AG09319 (cell line): ENCODE results near the gene SMYD2.

DNA sequence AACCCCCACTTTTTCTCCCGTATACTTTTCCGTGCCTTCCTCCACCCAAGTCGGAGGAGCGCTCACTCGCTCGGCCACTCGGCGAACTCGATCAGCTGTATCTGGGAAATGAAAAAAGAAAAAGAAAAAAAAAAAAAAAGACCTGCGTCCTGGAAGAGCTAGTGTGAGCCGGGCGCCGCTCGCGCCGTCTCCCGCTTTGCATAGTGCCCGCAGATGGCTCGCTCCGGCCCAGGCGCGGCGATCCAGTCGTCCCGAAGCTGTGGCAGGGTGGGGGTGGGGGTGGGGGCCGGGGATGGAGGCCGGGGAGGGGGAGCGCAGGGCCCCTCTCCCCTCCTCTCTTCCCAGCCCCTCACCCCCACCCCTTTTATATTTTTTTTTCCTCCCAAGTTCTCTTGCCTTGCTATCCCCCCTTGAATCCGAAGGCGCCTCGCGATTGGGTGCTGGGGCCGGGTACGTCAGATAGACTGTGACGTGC lies 298 bp upstream of the PROX1 start:
- RRBS: 2% methylated on average over 16 of the region's 35 CpGs

- RRBS: 3% methylated on average over 25 of the region's 41 CpGs
Measured at GRCh38 chr1:213988586-213989367, 1.0 kb downstream of the PROX1 start.

DNA sequence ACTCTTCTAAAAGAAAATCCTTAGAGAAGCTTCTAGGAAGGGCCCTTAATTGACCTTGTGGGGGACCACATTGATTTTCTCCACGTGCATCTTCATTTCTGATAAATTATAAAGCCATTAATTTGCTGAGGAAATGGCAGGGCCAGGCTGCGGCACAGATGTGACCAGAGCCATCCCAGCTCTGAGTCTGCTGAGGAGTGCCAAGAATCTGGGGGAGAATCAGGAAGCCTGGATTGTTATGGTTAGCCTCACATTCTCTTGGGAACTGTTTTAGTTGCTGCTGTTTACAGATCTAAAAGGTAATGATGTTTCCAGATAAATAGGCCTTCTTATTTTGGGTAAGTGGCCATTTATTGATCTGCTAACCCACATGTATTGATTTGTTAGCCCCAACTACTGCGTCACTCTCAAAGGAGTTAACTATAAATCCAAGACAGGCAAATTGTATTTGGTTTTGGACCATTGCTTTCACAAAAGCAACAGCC lies 16.3 kb downstream of the PROX1 start:
- RRBS: no CpG with 5 or more reads among the region's 3 CpGs

- RRBS: no CpG with 5 or more reads among the region's 10 CpGs
Measured at GRCh38 chr1:214028036-214028855, 40.5 kb downstream of the PROX1 start.

GRCh38 chr1:214029802-214030425 lies 42.1 kb downstream of the PROX1 start:
- RRBS: no CpG with 5 or more reads among the region's 9 CpGs

DNA sequence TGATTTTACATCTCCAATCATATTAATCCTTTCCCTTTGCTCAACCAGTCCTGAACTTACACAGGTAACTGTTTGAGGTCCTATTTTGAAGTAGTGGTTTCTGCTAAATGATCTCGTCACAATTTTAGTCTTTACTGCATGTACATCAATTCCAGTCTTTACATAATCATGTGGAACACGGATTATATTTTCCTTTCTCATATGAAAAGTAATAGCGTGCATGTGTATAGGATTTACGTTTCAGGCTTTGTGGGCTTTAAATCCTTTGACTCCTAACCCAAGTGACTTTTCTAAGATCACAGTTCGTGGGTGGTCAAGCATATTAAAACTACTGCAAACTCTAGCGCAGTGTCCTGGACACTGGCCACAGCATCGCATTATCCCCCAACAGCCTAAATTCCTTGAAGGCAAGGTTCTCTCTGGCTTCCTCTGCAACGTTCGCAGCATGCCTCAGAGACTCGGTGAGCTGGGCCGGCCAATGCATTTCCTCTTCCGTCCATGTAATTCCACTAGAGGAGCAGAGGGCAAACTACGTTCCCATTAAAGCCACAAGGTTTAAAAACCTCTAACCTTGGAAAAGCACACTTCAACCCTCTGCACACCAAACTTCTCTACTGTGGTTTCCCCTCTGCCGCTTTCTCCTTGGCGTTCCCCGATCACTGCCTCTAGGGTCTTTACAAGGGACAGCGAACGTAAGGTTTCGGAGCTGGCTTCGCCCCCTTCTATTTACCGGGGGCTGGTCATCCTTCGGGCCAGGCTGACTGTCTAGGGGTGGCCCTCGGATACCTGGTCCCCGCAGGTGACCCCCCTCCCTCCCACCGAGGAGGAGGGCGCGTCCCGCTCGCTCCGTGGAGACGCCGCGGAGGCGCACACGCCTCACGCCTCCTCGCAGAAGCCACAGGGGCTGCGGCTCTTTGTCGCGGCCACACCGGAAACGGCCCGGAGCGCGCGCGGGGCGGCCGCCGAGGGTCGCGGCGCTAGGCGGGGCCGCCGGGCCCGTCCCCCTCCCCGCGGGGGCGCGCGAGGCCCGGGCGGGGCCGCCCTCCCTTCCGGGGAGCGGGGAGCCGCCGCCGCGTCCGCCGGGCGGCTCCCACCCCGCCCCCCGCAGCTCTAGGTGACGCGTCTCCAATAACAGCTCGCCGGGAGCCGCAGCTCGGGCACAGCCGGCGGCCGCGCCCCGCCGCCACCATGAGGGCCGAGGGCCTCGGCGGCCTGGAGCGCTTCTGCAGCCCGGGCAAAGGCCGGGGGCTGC lies at the start of gene SMYD2:
TSS of gene SMYD2 (plus strand) at position 1,093 of the 1,252 bp plus-strand sequence.
- RRBS: under 1% methylated on average over 41 of the region's 94 CpGs

DNA sequence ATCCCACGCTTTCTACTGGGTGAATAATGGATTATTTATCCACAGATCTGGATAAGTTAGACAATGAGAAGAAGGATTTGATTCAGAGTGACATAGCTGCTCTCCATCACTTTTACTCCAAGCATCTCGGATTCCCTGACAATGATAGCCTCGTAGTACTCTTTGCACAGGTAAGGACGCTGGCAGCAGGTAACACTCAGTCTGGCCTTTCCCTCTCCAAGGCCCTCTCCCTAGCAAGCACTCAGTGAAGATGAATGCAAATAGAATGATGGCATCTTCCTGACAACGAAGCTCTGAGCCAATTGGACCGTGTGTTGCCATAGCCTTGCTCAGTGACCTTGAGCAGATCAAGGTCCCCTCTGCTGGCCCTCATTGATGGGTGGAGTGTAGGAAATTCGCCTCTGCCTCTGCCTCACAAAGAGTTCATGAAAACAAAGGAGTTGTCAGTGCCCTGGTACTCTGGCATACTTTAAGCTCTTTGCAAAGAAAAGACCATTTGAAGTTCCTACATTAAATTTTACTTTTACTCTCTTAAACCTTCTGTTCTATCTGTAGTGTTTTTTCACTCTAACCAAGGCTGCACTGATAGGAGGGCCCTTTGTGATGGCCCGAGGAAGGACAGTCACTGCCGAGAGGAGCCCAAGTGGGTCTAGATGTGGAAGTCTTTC lies 38.0 kb downstream of the SMYD2 start:
- RRBS: no CpG with 5 or more reads among the region's 9 CpGs

GRCh38 chr1:214384292-214384800 lies 103.4 kb downstream of the SMYD2 start:
- RRBS: no CpG with 5 or more reads among the region's 16 CpGs

- RRBS: no CpG with 5 or more reads among the region's 18 CpGs
Measured at GRCh38 chr1:215081621-215082031, 911 bp upstream of the KCNK2 start.

GRCh38 chr1:215567532-215568564 lies 744 bp downstream of the KCTD3 start:
- RRBS: 1% methylated on average over 18 of the region's 63 CpGs

GRCh38 chr1:215570207-215570754 lies 3.2 kb downstream of the KCTD3 start:
- RRBS: no CpG with 5 or more reads among the region's 2 CpGs

DNA sequence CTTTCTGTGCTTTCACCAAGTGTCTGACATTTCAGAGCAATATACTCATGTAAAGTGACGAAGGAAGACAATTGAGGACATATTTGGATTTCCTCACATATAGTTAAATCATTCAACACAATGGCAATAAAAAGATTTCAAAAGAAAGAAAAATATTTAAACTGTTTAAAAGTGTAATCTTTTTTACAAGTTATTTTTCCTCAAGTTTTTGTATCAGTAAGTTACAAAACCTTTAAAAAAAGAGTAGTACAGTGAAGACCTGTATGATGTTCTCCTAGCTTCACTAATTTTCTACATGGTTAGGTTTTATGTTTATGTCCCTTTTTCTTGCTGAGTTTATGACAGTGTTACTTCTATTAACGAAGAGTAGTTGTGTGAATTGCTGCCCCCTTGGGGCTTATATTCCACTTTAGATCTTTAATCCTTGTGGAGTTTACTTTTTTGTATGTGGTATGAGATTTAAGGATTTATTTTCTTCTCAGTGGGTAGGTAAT lies 14.6 kb downstream of the KCTD3 start:
- RRBS: no CpG with 5 or more reads among the region's 2 CpGs

DNA sequence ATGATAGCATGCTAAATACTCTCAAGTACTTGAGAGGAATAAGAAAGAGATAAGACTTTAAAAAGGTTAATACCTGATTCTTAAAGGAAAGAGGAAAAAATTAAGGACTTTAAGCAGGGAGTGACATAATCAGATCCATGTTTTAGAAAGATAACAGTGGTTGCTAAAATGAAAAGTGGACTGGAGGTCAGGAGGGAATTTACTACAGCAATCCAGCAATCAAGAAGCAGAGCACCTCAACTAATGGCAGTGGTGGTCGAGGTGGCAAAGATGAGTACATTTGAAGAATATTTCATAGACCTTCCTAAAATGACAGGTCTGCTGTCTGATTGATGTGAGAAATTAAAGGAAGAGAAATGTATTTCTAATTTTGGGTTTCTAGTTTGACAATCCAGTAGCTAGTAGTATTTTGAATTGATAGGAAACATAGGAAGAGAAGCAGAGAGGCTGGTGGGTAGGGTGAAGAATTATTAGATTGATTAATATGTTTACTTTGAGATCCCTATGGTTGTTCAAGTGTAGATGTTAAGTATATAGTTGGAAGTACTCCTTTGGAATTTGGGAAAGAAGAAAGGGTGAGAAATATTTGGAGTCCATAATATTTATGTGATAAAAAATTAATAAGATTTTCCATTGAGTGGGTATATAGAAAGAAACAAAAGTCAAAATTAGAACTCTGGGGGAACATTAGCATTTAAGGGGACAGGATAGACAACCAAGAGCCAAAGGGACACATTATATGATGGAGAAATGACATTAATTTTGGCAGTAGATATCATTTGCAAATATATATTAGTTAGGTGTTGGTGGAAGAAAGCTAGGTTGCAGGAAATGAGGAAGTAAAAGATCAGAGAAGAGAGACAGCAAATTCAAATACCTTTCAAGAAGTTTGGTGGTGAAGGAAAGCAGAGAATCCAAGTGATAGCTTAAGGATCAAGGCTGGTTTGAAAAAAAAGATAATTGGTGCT lies 29.0 kb downstream of the KCTD3 start:
- RRBS: no CpG with 5 or more reads among the region's 1 CpG

DNA sequence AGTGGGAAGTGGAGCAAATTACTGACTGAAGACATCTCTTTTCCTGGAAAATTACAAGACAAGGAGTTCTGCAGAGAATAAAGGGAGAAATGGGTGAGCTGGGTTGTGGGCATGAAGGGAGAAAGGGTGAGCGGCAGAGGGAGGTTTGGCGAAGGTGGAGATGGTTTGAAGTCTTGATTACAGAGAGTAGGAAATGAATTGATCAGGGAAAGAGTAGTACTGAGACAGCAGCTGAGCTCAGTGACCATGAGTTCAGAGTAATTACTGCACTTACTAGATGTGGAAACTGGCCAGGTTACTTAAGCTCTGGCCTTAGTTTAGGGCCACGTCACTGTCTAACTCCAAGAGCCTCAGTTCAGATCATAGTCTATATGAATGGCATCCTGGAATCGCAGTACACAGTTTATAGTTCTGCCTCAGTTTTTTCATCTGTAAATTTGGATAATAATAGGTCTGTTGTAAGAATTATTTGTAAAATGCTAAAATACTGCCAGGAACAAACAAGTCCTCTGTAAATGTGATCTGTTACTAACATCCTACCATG lies 78.0 kb downstream of the KCTD3 start:
- RRBS: no CpG with 5 or more reads among the region's 4 CpGs

- RRBS: no CpG with 5 or more reads among the region's 5 CpGs
Measured at GRCh38 chr1:216425495-216426015, 2.3 kb upstream of the USH2A start.

- RRBS: no CpG with 5 or more reads among the region's 7 CpGs
Measured at GRCh38 chr1:217029197-217029654, 306.0 kb upstream of the ESRRG start.

- RRBS: no CpG with 5 or more reads among the region's 4 CpGs
Measured at GRCh38 chr1:217456017-217456706, 174.7 kb downstream of the GPATCH2 start.

GRCh38 chr1:218302088-218302759 lies 17.1 kb downstream of the RRP15 start:
- RRBS: no CpG with 5 or more reads among the region's 6 CpGs

DNA sequence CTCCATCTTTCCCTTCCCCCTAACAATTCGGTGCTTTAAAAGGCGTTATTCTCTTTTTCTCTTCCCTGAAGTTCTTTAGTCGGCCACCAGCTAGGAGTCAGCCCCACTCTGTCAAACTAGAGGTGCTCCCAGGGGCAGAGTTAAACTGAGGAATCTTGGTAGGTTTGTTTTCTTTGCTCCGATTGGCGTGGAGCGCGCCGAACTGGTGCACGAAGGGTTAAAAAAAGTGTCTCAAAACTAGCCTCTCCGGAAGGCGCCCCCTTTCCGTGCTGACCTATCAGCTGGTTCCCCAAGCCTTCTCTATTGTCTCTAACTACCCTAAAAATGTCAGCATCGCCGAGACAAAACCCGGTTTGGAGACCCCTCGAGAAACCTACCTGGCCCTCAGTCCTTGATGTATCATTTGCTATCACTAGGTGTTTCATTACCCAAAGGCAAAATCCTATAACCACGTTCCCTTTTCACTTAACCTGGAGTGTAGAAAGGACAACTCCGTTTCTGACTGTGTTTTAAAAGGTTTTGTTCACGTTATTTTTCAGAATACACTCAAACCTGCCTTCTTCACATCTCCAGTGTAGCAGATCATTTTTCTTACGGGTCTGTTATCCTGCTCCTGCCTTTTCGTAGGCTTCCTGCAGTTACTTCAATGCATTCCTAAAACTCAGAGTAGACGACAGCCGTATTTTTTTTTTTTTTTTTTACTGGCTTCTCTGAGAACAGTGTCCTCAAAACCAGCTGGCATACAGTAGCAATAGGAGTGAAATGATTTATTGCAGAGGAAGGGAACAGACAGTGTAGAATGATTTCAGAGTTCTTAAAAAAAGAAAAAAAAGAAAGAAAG lies 2.3 kb downstream of the TGFB2 start:
- RRBS: no CpG with 5 or more reads among the region's 23 CpGs

DNA sequence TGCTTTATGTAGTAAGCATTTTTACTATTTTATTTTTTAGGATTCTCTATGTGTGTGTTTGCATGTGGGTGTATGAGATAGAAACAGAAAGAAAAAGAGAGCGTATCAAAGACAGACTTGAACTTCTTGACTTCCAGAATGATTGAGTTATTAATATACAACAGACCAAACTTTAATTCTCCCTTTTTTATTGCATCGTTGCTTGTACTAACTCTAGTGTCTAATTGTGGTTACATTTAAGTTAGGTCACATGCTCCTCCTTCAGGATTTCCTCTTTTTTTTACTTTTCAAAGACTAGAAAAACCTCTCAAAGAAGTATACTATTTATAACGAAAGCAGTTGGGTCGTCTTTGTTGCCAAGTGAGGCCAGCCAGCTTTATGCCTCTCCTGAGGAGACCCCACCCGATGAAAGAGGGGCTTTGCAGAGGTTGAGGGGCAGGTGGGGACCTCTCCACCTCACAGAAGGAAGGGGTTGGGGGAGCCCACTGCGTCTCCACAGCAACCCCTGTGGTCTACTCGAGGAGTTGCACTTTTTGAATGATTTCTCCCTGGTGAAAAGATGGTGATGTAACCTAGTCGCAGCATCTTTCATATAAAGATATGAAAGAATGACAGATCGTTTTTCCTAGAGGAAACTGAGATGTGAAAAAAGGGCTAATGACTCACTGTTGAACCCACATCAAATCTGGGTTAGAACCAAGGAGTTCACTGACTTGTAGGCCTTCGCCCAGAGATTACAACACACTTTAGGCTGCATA lies 6.3 kb downstream of the TGFB2 start:
- RRBS: no CpG with 5 or more reads among the region's 10 CpGs